Left cardiac atrium (tissue), 1 donor: ENCODE results near the genes MYORG, DCTN3, CCL21, VCP, FAM166B and TESK1.

DNA sequence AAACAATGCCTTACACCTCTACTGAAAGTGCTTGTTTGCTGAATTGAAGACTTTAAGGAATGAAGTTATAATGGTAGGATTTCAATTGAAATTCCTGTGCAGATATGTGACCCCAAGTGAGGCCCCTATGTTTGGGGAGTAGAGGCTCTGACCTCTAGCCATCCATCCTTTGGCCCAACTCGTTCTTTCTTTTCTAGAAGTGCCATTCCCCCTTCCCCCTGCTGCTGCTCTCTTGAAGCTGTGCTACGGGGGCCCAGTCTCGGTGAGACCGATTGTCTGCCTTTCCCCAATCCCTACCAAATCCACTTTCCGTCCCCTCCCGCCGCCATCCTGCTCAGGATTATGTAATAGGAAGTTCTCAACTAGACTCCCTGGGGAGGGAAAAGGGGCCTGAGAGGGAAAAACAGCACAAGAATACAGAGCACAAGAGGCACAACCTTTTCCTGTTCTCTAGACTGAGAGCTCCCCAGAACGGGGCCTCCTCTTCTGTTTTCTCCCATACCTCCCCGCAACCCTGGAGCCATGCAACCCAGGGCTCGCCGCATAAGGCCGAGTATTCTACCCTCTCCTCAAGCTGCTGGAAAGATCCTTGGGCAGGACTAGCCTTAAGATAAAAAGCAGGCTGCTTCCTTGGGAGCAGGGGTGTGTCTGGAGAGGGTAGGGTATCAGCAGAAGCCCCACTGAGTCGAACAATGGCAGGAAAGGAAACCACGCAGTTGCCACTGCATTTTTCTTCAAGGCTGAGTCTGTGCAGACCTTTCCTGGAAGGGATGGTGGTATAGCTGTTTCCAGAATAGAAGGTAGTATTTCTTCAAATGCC is 13.1 kb downstream of the MYORG start:
- PRO-cap = no peak

DNA sequence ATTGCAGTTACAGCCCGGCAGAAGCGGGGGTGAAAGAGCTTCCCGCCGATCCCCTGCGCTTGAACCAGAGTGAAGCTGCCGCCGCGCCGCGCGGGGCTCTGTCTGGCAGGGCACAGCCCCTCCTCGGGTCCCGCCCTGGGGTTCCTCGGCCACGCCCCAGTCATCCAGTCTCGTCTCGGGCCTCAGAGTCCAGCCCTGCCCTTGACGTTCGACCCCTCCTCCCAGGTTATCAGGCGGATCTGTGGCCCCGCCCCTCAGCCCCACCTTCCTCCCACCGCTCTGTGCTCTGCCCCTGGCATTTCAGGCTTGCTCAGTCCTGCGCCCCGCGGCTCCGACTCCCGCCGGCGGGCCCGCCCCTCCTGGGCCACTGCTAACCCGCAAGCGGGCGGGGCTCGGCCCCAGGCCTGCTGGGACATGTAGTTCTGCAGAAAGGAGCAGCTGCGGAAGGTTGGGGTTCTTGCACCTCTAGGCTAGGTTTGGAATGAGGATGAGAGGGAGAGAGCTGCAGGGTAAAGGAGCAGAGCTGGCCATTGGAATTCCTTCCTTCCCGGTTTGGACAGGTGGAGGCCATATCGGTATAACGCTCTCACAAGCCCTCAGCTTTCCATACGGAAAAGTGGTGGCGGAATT is at the start of gene MYORG:
Gene MYORG (minus strand): TSS at position 104 of the 630 bp plus-strand sequence.
- PRO-cap = bidirectional peak, plus-strand start at position 419 of the sequence, minus-strand start at position 100 of the sequence

GRCh38 chr9:34577440-34578101 is 12.0 kb downstream of the CNTFR start:
- PRO-cap = no peak

GRCh38 chr9:34619670-34620973 is at the start of gene DCTN3:
TSS of gene DCTN3 (minus strand) at chr9:34620495.
- PRO-cap = bidirectional peak, plus-strand start at chr9:34620597, minus-strand start at chr9:34620495

DNA sequence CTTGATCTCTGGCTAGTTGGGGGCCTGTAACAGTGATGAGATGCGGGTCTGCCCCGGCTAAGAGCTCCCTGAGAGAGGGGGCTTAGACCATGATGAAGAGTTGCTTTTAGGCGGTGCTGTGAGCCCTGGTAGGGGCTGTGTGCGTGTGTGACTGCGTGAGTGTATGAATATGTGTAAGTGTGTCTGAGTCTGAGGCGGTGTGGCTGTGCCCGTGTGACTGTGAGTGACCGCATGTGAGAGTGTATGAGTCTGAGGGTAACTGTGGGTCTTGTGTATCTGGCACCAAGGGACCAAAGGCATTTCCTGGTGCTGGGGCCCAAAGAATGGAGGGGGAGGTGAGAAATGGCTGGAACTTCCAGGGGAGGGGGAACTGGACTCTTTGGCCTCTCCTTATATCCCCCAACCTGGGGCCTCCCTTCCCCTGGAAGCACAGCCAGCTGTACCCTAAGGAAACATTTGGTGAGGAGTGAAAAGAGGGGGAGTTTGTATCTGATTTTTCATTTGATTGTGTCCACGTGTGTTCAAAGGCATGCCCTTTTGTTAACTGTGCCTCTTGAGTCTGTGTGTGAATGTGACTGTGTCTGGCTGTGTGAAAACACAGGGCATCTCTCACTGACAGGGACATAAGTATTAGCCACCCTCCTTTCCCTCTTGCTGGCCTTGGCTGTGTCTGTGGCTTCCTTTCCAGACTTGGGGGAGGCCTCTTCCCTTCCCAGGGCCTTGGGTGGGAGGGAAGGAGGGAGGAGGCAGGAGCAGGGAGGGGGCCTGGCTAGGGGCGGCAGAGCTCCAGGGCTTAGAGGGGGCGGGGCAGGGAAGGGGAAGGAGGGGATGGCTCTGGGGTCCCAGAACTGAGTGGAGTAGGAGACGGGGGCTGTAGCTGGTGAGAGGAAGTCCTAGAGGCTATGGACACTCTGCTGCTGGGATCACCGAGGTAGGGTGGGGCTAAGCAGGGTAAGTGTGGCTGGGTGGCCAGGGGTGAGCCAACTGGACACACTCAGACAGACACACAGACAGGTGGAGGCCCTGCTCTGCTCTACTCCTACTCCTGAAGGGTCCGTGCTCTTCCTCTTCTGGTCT is 1.4 kb downstream of the IL11RA start:
- PRO-cap = no peak

- PRO-cap = no peak
Observed at GRCh38 chr9:34709490-34710005, 388 bp downstream of the CCL21 start.

- PRO-cap = no peak
Observed at GRCh38 chr9:34710006-34710528, at the start of gene CCL21. TSS of gene CCL21 (minus strand) at chr9:34710136.

GRCh38 chr9:34993537-34994334 is 4.2 kb downstream of the DNAJB5 start:
- PRO-cap = bidirectional peak, plus-strand start at chr9:34994196, minus-strand start at chr9:34993924

DNA sequence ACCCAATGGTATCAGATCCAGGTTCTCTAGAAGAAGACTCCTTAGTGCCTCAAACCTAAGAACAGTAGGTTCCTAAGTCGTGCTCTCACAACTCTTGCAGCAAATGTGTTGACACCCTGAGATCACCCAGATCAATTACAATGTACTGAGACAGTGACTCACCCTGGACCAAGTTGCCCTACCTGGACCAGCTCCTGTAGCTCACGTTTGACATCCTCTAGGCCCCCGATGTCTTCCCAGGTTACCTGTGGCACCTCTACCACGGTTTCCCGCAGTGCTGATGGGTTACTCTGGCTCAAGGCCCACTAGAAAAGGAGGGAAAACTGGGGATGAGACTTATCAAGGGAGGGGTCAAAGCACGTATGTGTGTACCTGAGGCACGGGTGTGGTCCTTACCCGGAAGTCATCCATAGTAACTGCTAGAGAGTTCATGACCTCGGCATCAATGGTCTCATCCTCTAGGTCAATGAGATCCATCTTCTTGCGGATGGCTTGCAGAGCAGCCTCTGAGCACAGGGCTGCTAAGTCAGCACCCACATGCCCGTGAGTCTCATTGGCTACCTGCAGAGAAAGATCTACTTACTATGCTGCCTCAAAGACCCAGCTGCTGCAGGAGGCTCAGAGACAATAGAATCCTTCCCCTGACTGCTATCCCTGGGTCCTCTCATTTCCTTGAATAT is 11.7 kb downstream of the VCP start:
- PRO-cap = no peak

GRCh38 chr9:35071160-35071611 is 1.2 kb downstream of the VCP start:
- PRO-cap = no peak

DNA sequence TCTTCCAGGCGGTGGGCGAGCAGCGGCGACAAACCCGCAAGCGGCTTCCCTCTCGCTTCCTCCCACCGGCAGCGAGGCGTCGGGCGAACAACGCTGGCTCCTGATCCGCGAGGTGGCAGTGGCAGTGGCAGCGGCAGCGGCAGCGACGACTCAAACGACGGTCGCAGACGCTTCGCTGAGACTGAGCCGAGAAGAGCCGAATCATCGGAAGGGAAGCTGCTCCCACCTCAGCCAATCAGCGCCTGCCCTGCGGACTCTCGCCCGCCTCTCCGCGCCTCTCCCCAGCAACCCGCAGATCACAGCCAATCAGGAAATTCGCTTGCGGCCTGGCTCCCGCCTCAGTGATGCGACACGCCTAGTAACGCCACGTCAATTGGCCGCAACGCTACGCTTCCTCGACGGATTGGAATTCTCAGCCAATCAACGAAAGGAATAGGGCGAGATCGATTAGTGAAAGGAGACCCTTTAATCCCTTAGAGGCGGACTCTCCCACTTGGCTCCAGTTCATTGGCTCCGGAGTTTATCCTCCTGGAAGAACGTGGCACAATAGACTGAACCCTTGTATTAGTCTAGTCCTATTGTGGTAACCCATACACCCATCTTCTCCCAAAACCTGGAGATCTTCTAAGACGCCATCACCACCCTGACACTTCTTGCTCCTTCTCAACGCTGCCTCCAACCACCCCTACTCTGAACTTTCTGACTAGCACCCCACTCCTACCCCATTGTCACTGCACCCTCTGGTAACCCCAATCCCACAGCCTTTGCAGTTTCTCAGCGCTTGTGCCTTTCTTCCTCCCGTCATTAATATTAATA is at the start of gene VCP:
Gene VCP (minus strand): TSS at position 183 of the 816 bp plus-strand sequence.
- PRO-cap = bidirectional peak, plus-strand start at position 507 of the sequence, minus-strand start at position 183 of the sequence

DNA sequence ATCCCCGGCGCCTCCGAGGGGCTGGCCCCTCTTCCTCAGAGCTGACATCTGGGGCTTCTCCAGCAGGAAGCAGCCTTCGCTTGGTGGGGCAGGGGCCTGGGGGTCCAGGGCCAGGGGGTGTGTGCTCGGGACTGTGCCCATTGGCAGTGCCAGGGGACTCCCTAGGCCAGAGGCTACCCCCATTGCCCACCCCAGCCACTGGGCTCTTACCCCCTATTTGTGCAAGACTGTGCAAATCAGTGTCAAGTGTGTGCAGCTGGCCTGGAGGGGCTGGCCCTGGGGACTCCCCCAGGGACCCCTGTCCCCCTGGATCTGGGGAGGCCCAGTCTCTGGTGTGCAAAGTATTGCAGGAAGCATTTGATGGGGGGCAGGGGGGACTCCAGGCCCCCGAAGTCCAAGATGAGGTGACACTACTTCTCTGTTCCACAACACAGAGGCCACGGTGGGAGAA is 4.6 kb upstream of the STOML2 start:
- PRO-cap = no peak

DNA sequence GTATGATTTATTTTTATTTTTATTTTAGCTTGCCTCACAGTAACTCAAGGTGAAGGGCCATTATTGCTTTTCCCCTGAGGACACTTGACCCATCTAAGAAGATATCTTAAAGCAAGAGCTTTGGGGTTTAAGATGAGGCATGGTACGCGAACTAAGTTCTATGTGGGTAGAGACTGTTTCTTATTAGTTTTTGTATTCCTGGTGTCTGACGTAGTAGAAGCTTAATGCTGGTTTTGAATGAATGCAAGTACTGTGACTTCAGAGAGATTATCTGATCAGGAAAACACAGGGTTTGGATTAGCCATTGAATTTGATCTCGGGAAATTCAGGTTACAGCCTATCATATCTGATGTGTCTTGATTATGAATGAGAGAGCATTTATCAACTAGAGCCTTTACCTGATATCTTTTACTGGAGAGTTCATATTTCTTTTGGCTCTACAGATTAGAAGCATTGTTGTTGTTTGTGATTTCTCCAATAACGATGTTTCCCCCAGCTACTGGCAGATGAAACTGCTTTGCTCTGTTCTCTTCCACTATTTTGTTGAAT is 1.1 kb downstream of the UNC13B start:
- PRO-cap = no peak

GRCh38 chr9:35263785-35264177 is 102.0 kb downstream of the UNC13B start:
- PRO-cap = no peak

DNA sequence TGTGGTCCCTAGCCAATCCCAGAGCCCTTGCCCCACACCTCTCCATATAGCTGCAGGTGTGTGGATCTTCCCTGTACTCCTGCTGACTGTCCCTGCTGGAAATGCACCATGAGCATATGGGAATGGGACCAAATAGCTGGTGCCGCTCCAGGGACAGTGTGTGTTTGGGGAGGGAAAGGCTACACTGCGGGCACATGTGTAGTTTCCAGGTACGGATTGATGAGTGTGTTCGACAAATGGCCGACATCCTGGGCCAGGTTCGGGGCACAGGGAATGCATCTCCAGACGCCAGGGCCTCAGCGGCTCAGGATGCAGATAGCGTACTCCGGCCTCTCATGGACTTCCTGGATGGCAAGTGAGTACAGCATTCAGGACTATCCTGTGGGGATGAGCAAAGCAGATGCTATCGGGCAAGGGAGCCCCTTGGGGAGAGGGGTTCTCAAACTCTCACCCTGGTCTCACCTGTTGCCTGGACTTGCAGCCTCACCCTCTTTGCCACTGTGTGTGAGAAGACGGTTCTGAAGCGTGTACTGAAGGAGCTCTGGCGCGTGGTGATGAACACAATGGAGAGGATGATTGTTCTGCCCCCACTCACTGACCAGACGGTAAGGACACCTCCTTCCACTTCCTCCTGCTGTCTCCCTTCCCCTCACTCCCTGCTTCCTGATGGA is 91.1 kb upstream of the RUSC2 start:
- PRO-cap = no peak

- PRO-cap = no peak
Observed at GRCh38 chr9:35516305-35516824, 26.5 kb downstream of the RUSC2 start.

GRCh38 chr9:35553540-35554039 is 10.1 kb downstream of the FAM166B start:
- PRO-cap = unidirectional peak, minus-strand start at chr9:35553732

GRCh38 chr9:35563391-35564337 is at the start of gene FAM166B:
TSS of gene FAM166B (minus strand) at chr9:35563878.
- PRO-cap = unidirectional peak, plus-strand start at chr9:35563965

GRCh38 chr9:35603485-35603916 is 1.6 kb upstream of the TESK1 start:
- PRO-cap = no peak

DNA sequence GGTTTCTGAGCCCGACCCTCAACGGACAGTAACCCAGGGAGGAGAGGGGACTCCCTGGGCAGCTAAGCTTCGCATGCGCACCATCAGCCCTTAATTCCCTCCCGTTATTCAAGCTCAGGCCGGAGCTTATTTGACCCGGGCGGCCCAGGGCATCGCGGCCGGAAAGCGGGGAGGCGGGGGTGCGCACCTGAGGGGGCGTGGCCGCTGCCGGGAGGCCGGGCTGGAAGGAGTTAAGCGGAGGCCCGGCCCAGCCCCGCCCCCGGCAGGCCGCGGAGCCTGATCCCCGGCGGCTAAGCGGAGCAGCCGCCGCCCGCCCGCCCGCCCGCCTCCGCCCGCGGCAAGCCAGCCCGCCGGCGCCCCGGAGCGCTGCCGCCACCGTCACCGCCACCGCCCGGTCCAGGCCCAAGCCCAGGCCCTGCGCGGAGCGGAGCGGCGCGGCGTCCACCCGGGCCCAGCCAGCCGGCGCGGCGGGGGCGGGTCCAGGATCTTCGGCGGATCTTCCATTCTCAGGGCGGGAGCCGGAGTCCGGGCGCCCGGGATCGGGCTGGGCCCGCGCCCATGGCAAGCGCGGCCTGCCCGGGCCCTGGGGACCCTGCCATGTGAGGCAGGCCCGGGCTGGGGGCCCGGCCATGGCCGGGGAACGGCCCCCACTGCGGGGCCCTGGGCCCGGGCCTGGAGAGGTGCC is at the start of gene TESK1:
Gene TESK1 (plus strand): TSS at position 272 of the 685 bp plus-strand sequence.
- PRO-cap = unidirectional peak, plus-strand start at position 265 of the sequence; bidirectional peak, plus-strand start at position 503 of the sequence, minus-strand start at position 400 of the sequence